Mesenchymal stem cell of Wharton's jelly (primary cell): ENCODE data around the gene INF2.

- CAGE, long polyA plus RNA, result no peak
Observed at GRCh38 chr14:103828274-103828662, 19.1 kb downstream of the PPP1R13B start.

DNA sequence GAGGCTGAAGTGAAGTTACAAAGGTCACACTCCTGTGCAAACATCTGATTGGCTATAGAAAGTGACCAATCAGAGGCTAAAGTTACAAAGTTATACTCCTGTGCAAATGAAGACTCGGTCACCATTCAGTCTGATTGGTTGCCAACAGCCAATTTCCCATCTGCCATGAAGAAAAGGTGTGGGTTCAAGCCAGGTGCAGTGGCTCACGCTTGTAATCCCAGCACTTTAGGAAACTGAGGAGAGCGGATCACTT is 15.2 kb upstream of the PPP1R13B start:
- CAGE, long polyA plus RNA, result no peak

DNA sequence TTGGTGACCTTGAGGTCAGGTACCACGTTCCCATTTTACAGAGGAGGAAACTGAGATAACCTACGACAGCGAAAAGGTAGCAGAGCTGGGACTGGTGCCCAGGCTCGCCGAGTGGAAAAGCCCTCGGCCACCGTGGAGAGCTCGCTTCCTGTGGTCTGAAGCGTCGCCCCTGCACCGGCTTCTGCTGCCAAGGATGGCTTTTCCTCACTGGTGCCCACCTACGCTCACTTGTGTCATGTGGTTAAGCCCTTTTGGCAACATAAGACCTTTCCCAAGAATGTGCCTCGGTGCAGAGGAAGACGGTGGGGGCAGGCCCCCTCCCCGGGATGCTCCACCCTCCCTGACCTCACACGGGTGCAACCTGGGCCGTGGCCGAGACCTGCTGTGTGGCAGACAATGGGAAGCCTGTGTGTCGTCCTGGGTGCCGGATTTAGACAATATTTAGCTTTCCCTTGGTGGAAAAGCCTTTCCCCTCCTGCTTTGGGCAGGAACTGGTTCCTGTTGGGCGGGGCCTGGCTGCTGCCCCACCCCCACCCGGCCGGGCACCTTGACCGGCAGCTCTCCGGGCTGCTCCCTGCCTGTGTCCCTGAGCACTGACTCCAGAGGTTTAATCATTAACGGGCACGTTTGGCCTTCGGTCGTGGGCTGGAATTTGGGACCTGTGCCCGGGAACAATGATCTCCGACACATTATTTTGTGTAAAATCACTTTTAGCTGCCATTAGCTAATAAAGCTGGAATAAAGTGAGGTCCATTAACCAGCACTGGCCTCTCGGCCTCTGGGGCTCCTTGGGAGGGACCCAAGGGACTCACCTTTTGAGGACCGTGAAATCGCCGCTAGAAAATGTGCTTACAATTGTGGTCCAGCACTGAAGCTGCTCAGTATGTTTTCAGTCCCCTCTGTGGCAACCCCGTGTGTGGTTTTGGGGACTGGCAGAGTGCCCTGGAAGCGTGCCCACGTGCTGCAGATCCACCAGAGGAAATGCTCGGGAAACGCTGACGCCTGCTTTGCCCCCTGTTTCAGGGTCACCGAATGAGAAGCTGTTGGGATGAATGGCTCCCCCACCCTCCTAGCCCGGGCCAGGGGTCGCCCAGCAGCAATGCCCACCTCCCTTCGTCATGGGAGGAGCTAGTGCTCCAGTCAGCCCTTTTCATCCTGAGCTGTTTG is 32.6 kb upstream of the PPP1R13B start:
- CAGE, long polyA plus RNA, result no peak

- CAGE, long polyA plus RNA, result no peak
Observed at GRCh38 chr14:103881191-103882112, 34.1 kb upstream of the PPP1R13B start.

GRCh38 chr14:104048608-104049540 is 36.6 kb upstream of the ASPG start:
- CAGE, long polyA plus RNA, result no peak

DNA sequence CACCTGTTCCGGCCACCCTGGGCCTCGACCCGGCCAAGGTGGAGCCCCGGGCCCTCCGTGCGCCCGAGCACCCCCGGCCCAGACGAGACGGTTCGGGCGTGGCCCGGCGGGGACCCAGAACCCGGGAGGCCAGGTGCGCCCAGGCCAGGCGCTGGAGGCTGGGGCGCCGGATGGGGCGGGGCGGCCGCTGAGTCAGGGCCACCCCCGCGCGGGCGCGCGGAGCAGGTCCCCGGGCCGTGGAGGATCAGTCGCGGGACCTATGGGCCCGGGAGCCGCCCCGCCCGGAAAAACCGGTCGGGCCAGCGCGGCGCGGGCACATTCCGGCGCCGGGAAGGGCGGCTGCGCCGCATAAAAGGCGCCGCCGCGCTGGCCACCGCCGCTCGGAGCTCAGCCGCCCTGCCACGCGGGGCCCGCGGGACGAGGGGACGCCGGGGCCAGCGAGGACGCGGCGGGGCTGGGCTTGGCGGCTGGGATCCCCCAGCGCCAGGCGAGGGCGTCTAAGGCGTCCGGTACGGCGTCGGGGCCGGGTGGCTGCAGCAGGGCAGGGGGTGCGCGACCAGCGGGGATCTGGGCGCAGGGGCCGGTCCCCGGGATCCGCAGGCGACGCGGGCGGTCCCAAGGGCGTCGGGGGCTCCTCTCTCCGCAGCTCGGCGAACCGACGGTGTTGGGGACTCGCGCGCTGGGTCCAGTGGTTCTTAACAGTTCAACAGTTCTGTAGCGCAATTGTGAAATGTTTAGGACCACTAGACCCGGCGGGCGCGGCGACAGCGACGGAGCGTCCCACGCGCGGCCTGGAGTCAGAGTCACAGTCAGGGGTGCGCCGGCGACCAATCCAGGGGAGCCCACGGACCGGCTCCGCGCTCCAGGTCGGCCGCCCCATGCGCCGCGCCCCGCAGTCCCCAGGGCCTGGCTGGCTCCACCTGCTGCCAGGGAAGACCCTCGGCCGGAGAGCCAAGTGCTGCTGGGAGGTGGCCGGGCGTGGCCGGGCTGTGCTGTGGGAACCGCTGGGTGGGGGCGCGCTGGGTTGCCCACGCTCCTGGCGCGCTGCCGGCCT is 21.3 kb upstream of the KIF26A start:
- CAGE, long polyA plus RNA, result no peak

GRCh38 chr14:104137499-104138164 is 755 bp upstream of the KIF26A start:
- CAGE, long polyA plus RNA, result no peak

GRCh38 chr14:104224270-104225044 is 86.1 kb downstream of the KIF26A start:
- CAGE, long polyA plus RNA, result no peak

- CAGE, long polyA plus RNA, result no peak
Observed at GRCh38 chr14:104268056-104268426, 129.7 kb downstream of the KIF26A start.

DNA sequence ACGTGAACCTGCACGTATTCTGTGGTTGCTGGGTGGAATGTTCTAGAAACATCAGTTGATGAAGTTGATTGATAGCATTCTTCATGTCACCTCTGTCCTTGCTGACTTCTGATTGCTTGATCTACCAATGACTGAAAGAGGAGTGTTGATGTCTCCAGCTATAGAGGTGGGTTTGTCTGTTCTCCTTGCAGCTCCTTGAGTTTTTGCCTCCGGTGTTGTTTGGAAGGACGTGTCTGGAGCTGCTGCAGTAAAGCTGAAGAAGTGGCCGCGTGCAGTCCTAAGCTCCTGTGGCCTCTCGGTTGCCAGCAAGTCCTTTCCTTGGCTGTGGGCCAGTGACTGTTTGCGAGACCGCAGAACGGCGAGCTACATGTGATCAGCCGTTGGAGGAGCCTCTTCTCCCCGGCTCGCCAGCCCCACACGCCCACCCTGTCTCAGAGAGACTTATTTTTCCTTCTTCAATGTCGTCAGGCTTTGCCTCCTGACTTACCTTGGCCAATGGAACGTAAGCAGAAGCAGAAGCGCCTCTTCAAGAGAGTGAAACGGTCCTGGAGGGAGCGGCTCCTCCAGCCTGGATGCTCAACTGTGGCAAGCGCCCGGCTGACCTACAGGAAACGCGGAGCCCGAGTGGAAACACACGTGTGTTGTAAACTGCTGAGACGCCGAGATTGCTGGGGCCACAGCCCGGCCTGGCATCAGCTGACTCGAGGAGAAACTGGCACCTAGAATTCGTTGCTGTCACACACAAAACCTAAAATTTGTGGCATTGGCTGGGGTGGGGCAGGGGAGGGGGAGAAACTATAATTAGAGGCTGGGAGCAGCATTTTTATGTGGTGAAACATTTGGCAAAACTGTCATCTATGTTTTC is 137.0 kb downstream of the KIF26A start:
- CAGE, long polyA plus RNA, result no peak

DNA sequence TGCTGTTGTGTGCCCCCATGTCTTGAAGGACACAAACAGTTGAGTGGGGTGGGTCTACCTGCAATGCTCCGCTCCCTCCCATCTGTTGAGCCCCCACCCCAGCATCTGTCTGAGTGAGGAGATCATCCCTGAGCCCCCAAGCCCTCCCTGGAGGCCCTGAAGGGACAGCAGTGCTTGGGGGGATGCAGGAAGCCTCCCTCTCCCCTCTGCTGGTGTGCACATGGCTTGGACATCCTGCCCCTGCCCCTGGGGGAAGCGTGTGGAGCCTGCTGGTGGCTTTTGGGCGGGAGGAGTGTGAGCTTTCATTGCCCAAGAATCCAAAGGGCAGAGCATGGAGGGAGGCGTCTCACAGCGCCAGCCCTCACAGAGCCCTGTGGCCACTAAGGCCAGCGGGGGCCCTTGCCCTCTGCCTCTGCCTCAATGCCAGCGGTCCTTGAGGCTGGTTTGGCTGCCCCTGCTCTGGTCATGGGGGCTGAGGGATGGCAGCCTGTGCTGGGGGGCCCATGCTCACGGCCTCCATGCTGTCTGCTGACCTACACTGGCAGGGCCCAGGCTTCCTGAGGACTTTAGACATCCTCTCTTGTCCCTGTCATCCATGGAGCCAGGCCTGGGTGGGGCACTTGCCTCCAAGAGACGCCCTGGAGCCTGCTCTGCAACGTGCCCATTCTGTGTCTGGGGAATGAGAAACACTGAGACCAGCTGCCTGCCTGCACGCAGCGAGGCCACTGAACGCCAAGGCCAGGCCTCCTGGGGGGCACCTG is 143.3 kb downstream of the KIF26A start:
- CAGE, long polyA plus RNA, result no peak

GRCh38 chr14:104393785-104394522 is 185.6 kb upstream of the C14orf180 start:
- CAGE, long polyA plus RNA, result no peak

DNA sequence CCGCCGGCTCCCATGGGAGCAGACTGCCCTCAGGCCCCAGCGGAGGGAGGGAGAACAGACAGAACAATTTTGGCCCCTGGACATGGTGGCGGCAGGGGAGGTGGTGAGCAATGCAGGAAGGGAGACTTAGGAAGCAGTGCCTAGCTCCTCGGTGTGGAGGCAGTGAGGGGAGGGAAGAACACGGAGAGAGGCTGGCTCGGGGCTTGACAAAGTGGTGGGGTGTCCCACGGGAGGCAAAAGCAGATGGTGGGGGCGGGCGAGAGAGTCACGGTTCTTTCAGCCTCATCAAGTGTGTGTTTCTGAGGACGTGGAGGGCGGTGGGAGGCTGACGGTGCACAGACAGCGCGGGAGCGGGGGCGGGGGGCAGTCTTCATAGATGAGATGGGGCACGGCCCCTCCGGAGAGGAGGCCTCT is 33.1 kb upstream of the INF2 start:
- CAGE, long polyA plus RNA, result no peak

- CAGE, long polyA plus RNA, result no peak
Observed at GRCh38 chr14:104660564-104661024, 28.8 kb upstream of the INF2 start.

DNA sequence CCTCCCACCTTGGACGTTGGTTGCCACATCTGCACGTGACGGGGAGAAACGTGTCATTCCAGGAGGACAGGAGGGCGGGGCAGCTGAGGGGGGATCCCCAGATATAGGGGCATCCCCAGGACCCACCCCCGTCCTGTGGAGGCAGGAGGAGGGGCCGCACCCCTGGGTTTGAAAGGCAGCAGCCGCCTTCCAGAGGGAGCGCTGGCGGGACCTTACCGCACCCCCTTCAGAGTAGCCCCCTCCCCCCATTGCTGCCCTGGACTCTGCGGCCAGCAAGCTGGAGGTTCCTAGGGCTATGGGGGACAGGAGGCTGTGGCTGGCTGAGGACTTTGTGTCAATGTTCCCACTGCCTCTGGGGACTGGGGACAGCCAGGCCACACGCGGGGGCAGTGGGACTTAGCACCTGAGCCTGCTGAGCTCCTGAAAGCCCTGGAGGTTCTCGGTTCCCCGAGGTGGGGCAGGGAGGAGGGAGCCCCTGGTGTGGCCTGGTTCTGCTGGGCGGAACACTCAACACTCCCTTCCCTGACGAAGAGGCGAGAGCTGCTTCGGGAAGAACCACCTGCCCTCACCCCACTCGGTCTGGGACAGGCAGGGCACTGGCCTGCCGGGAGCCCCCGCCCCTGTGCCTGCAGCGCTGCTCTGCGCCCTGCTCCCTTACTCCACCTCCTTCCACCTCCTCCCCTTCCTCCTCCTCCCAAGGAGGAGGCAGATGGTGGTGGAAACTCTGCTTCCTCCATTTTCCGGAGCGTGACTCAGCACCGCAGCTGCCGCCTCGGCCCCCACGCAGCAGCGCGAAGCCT is 12.0 kb upstream of the INF2 start:
- CAGE, long polyA plus RNA, result no peak

- CAGE, long polyA plus RNA, result no peak
Observed at GRCh38 chr14:104679923-104680790, 9.3 kb upstream of the INF2 start.

DNA sequence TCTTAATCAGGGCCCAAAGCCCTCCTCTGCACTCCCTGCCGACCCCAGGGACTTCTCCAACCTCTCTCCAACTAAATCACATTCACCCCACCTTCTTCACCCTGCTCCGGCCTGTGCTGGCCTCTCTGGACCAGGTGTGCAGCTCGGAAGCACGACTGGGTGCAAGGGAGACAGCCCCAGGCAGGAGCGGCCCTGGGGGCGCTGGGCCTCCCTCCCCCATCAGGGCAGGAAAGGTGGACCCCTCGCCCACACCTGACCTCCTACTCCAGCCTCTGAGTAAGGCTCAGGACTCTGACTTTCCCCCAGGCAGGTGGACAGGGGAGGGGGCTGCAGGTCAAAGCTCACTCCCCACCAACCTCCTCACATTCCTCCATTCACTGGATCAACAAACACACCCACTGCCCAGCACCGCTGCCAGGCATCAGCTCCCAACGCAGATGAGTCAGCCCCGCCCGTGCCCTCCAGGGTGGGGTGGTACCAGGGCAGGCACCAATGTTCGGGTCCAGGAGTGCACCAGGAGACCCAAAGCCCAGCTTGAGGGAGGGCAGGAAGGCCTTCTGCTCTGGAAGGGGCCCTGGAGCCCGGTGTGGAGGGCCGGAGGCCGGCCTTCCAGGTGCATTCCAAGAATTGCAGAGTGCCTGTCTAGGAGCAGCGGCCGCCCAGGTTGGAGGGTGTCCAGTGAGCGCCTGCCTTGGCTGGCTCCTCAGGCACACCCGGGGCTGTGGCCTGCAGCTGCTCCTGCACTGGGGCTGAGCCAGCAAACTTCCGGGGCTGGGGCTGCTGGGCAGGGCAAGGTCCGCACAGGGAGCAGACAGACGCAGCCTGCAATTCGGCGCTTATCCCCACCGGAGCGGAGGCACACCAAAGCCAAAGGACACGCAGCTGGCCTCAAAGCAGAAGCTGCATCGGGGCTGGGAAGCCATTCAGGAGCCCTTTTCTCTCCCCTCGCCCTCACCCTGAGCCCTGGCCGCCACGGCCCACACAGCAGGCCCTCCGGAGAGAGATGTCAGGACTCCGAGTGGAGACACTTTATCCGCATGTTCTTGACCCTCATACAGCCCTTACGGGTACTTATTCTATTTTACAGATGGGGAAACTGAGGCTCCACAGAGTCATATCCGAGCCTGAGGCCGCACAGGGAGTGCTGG is 1.5 kb upstream of the INF2 start:
- CAGE, long polyA plus RNA, result no peak

- CAGE, long polyA plus RNA, result no peak
Observed at GRCh38 chr14:104688654-104689728, at the start of gene INF2. TSS of gene INF2 (plus strand) at chr14:104689618.

DNA sequence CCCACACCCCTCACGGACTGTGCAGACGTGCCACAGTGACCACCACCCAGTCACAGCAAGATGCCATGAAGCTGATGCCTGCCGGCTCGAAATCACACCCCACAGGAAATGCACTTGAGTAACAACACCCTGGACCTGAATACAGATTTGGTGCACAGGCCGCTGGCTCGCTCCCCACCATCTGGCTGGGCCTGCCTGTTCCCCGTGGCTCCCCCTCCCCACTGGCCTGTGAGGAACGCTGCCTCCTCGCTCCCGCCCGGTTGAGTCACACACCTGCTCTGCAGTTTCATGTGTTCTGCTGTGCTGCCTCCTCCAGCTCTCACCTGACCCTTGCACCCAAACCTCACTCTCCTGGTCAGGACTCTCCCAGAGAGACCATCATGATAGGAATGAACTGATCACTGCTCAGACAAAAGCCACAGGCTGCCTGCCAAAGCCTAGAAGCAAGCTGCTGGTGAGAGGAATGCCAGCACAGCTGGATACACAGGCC is 3.9 kb upstream of the SIVA1 start:
- CAGE, long polyA plus RNA, result no peak

DNA sequence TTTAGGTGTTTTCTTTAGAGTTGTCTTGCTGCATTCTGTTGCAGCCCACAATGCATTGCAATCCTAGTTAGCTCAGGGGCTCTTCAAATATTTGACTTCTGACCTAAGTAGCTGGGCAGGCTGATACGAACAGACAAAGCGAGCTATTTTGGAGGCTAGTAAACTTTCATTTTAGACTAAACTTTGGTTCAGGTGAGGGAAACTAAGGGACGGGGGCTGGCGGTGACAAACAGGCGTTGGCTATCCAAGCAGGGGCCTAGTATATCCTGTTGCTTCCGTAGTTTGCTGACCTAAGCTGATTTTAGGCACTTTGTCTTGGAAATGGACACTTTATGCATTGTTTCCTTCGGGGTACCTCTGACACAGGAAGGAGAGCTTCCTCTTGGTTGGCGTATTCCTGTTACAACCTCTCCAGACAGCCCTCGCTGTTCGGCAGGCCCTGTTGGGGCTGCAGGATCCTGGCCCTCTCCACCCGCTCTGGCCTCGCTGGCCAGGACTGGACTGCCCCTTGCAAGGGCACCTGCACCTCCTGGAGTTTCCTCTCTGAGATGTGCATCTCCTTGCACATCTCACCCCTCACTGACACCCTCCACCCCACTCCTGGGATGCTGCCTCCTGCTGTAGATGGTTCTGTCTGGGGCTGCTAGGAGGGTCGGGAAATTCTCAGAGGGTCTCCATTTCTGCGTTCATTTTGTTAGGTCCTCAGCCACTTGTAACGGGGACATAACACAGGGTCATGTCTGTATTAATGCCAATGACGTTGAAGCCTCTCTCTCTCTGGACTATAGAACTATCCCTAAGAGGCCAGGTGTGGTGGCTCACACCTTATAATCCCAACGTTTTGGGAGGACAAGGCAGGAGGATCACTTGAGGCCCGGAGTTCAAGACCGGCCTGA is 14.4 kb downstream of the SIVA1 start:
- CAGE, long polyA plus RNA, result no peak